Cardiac muscle cell (in vitro differentiated cells and primary cell): ENCODE measurements around a stretch of chr10.

GRCh38 chr10:90145553-90145898 is 444.1 kb downstream of the KIF20B start:
- RAMPAGE, long total RNA = no peak
- RRBS = no CpG with 5 or more reads among the region's 2 CpGs

DNA sequence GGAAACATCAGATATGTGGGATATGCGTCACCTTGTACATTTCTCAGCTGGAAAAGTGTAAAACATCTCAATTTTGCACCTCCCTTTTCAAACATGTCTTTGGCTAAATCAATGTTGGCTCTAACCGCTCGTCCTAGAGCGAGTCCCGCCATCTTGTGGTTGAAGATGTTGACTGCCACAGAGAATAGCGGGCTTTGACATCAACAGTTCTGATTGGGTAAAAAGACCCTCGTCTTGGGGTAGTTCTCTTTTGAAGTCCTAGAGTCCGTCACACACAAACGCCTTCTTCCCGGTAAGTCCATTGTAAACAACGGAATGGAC is 565 bp upstream of the RPP30 start:
- RAMPAGE, long total RNA = no peak
- RRBS = no CpG with 5 or more reads among the region's 11 CpGs

DNA sequence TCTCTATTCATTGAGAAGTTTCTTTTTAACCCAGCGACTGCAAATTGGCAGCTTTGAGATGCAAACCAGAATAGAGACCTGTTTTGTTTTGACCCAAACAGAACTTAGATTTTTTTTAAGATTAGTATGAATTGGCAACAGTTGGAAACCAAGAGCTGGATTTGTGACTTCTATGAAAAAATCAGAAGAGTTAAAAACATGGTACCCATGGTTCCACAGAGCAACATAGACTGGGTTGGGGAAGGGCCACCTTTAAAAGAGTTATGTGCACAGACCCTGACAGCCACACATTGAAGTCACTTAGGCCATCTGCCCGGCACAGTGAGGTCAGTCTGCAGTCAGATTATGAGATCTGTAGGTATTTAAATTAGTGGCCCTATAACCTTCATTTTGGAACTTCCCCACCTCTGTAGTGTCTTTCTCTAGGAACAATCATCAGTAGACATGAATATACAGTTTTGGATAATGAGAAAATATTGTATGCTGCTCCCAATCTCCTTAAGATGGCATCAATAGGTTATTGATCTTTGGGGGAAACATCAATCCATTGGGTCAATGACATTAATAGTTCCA is 7.1 kb downstream of the ANKRD1 start:
- RAMPAGE, long total RNA = no peak
- RRBS = no CpG with 5 or more reads among the region's 2 CpGs

DNA sequence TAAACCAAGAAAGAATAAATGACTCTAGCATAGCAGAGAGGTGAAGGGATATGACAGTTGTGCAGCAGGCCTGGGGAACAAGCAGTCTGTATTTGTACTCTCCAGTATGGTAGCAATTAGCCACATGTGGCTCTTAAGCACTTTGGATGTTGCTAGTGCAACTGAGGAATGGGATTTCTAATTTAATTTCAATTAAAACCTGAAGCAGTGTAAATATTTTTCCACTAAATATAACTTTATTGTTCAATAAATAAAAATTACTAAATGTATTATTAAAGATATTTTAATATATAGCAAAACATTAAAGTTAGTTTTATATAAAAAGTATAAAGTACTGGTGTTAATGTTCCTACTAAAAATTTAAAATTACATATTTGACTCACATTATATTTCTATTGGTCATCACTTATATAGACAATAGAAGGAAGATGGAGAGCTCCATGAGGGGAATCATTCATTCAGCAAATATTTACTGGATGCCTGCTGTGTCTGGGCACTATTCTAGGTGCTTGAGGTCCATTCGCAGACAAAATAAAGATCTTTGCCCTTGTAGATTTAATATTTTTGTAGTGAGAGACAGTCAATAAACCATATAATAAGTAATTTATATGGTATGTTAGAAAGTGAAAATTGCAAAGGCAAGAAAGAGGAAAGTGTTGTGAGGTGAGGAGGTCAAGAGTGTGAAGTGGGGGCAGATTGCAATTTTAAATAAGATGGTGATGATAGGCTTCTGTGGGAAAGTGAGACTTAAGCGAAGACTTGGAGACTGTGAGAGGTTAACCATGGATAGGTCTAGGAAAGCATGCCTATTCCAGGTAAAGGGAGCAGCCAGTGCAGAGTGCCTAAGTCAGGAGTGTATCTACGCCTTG is 23.3 kb downstream of the PCGF5 start:
- RAMPAGE, long total RNA = no peak
- RRBS = no CpG with 5 or more reads among the region's 3 CpGs

- RAMPAGE, long total RNA = no peak
- RRBS = no CpG with 5 or more reads among the region's 4 CpGs
Measured at GRCh38 chr10:91525796-91526539, 106.9 kb downstream of the PPP1R3C start.

DNA sequence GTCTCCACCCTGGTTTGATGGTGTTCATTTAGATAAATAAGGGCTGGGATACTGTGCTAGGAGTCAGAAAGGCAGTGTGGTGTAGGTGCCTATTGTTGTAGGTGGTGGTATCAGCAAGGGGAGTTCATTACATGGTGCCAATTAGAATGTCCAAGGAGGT is 18.9 kb downstream of the PPP1R3C start:
- RAMPAGE, long total RNA = no peak

DNA sequence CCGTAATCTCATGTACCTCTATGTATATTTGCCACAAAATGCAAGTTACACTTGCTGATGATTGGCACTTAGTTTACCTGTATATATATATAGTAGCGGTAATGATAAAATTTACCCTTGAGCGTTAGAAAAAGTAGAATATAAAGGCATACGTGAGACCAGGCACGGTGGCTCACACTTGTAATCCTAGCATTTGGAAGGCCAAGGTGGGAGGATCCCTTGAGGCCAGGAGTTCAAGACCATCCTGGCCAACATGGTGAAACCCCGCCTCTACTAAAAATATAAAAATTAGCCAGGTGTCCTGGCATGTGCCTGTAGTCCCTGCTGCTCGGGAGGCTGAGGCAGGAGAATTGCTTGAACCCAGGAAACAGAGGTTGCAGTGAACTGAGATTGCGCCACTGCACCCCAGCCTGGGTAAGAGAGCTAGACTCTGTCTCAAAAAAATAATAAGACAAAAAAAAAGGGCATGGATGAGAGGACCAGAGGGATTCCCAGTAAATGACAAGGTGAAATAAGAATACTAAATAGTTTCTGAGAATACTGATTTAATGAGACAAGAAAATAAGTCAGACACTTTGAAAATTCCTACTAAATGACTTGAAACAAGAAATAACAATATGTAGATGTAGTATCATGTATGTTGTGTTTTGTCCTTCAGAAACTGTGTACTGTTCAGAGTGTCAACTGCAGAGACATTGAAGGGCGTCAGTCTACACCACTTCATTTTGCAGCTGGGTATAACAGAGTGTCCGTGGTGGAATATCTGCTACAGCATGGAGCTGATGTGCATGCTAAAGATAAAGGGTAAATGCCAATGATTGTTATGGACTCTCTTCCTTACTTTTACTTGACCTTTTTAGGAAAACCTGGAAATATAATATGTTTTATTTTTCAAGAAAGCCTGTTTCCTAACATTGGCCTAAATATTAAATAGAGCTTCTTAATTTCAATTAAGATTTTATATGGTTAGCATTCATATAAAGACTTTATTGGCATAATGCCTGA is 42.0 kb downstream of the TNKS2 start:
- RAMPAGE, long total RNA = no peak
- RRBS = no CpG with 5 or more reads among the region's 10 CpGs

GRCh38 chr10:92284307-92284888 is 6.5 kb downstream of the CPEB3 start:
- RAMPAGE, long total RNA = no peak
- RRBS = no CpG with 5 or more reads among the region's 6 CpGs

DNA sequence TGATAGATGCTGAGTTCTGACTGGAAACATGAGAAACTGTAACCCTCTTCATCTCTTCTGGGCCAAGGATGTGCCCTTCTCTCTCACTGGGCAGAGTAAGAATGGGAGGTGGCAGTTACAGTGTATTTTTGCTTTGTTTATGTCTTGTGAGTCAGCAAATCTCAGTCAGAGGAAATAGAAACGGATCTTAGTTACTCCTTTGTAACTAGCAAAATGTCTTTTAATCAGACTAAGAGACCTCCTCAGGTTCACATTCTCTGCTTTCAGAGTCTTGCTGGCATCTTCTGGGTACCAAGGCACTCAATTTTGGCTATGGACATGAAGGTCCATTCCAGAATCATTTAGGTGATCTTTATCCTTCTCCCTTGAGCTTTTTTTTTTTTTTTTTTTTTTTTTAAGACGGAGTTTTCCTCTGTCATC is 70.9 kb downstream of the HHEX start:
- RAMPAGE, long total RNA = no peak
- RRBS = no CpG with 5 or more reads among the region's 2 CpGs

DNA sequence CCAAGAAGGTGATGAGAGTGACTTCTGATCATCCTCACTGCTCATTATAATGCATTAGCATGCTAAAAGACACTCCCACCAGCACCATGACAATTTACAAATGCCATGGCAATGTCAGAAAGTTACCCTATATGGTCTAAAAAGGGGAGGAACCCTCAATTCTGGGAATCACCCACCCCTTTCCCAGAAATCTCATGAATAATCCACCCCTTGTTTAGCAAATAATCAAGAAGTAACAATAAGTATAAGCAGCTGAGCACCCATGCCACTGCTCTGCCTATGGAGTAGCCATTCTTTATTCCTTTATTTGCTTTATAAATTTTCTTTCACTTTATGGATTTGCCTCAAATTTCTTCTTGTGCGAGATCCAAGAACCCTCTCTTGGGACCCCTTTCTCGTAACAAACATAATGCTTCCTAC is 18.5 kb upstream of the EXOC6 start:
- RAMPAGE, long total RNA = no peak
- RRBS = no CpG with 5 or more reads among the region's 2 CpGs

- RAMPAGE, long total RNA = no peak
- RRBS = no CpG with 5 or more reads among the region's 4 CpGs
Measured at GRCh38 chr10:92872876-92873453, 24.6 kb downstream of the EXOC6 start.

GRCh38 chr10:93440618-93441303 is 41.4 kb downstream of the MYOF start:
- RAMPAGE, long total RNA = no peak
- RRBS = no CpG with 5 or more reads among the region's 3 CpGs

- RAMPAGE, long total RNA = no peak
- RRBS = no CpG with 5 or more reads among the region's 2 CpGs
Measured at GRCh38 chr10:93461477-93462149, 20.5 kb downstream of the MYOF start.

DNA sequence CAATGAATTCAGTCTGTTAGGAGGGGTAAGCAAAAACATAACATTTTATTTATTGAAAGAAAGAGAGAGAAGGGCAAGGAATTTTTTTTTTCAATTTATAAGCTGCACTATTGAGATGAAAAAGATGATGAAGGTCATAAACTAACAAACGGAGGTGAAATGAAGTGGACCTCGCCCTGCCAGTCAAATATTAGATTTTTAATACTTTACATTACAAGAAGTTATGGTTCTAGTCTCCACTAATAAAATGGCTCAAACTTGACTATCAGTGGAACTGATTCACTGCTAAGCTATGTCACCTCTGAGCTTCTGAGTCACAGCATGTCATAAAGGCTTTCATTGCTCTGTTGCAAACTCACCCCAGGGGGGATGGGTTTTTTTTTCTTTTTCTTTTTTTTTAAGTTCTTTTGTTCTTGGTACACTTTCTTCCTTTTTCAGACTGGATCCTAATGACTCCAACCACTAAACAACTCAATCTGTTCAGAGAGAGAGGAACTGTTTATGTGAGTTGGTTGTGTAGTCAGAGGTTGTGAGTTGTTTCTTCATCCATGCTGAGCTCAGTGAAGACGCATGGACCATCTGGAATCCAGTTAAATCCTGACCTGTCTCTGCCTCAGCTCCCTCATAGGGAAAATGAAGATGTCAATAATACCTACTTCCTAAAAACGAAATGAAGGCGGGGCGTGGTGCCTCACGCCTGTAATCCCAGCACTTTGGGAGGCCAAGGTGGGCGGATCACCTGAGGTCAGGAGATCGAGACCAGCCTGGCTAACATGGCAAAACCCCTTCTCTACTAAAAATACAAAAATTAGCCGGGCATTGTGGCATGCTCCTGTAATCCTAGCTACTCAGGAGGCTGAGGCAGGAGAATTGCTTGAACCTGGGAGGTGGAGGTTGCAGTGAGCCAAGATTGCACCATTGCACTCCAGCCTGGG is 10.9 kb downstream of the MYOF start:
- RAMPAGE, long total RNA = no peak
- RRBS = no CpG with 5 or more reads among the region's 10 CpGs

GRCh38 chr10:93502959-93503426 is 6.6 kb downstream of the CEP55 start:
- RAMPAGE, long total RNA = no peak
- RRBS = no CpG with 5 or more reads among the region's 7 CpGs

- RAMPAGE, long total RNA = no peak
- RRBS = no CpG with 5 or more reads among the region's 13 CpGs
Measured at GRCh38 chr10:93589994-93590542, 11.0 kb downstream of the RBP4 start.

- RAMPAGE, long total RNA = no peak
- RRBS = no CpG with 5 or more reads among the region's 3 CpGs
Measured at GRCh38 chr10:93845766-93846171, 48.0 kb upstream of the SLC35G1 start.

DNA sequence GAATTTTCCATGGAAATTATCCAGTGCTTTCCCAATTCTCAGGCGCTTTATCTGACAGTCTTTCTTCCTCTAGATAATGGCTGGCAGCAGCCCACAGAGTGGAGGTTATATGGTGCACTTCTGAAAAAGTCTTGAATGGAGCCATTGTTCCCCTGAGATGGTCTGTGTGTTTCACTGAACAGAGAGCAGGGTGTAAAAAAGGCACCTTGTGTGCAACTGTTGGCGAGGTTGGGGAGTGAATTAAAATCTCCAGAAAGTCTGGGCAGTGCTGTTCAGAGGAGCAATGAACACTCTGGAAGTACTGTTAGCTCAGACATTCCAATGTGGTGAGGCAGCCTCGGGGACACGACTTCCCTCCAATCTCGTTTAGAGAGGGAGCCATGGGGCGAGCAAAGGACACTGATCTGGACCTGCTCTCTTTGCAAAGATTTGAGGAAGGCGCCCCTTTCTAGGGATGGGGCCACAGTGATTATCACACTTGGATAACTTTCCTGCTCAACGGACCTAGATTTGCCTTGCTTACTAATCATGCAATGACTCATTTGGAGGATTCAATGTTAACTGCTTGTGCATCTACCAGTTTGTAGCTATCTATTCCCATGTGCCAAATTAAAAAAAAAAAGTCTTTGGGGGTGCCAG is 1.9 kb upstream of the PLCE1 start:
- RAMPAGE, long total RNA = no peak
- RRBS = no CpG with 5 or more reads among the region's 8 CpGs

- RAMPAGE, long total RNA = no peak
- RRBS = no CpG with 5 or more reads among the region's 4 CpGs
Measured at GRCh38 chr10:94006575-94007635, 13.2 kb downstream of the PLCE1 start.

GRCh38 chr10:94361485-94361934 is 1.2 kb downstream of the NOC3L start:
- RAMPAGE, long total RNA = no peak
- RRBS = no CpG with 5 or more reads among the region's 4 CpGs